ENCODE measurements around a stretch of chr2.

GRCh38 chr2:215407976-215408661 is 27.7 kb downstream of the FN1 start:
- RRBS: no CpG with 5 or more reads among the region's 8 CpGs

- RRBS: no CpG with 5 or more reads among the region's 3 CpGs
Observed at GRCh38 chr2:215431631-215432387, 4.1 kb downstream of the FN1 start.

DNA sequence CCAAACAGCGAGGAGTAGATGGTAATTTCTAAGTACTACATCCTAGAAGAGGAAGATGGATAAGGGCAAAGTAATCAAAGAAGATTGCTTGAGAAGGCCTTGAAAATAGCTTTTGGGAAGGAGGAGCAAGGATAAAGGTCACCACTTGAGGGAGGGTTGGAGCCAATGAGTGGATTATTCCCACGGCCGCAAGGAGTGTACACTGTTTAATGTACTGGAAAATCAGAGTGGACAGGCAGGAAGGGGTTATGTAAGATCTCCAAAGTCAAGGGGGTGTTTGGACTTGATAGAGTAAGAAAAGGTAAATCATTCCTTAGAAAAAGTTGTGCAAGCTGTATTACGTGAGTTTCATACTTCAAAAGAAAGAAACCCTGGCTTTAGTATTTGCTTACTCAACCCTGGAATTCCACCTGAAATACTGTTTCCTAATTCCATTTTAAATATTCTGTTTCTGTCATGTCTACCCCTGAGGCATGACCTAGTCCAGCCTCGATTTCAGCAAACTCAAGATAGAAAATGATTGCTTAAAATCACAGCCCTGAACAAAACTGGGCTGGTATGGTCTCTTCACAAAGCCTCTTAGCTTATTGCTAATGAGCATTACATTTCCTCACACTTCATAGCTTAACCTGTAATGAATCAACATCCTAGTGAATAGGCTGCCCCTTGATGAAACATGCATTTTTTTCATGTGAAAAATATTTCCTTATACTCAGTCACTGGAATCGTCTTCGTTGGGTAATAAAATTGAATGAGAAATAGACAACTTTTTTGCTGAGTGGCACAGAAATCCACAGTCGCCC is 1.1 kb downstream of the MREG start:
- RRBS: no CpG with 5 or more reads among the region's 8 CpGs

DNA sequence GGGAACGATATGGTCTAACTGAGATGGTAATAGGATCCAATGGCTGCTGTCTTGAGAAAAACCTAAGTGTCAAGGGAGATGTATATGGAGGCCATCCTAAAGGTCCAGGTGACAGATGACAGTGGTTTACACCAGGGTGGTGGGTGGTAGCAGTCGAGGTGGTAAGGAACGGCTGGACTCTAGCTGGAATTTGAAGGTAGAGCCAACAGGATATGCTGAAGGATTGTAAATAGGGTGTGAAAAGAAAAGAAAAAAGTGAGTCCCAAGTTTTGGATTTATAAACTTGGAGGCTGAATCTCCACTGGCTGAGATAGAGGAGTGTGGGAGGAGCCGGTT is 2.2 kb upstream of the MREG start:
- RRBS: no CpG with 5 or more reads among the region's 4 CpGs

DNA sequence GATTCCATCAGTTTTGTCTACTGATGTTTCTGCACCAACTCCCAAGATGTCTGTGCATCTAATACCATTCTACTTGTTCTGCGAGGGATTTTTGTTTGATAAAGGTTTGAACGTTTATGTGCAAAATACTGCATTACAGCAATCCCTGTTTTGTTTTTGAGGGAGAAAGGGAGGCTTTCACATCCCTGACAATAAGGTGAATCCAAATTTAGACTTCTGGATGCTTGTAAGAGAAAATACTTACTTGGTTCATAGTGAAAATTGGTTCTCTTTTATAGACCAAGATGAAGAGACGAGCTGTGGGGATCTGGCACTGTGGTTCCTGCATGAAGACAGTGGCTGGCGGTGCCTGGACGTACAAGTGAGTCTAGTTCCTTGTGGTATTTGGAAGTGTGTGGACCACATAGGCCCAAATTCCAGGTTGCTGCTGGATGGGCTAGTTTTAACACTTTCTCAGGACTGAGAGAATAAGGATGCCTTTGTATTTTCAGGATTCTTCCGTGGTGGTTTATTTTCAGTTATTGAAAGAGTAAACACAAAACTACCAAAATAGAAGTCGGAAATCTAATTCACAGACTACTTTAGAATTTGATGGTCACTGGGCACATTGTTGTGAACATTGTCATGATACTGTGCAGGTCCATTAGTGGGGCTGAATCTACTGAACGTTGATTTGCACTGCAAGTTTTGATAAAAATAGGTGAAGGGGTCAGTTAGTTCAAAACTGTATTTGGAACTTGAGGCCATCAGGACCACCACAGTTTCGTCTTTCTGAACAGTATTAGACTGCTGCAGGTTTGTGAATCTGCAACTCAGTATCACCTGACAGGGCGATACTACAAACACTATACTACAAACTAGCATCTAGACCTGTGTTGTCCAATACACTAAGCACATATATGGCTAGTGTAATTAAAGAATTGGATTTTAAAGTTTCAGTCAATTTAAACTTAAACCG is 1.3 kb downstream of the RPL37A start:
- RRBS: no CpG with 5 or more reads among the region's 11 CpGs

DNA sequence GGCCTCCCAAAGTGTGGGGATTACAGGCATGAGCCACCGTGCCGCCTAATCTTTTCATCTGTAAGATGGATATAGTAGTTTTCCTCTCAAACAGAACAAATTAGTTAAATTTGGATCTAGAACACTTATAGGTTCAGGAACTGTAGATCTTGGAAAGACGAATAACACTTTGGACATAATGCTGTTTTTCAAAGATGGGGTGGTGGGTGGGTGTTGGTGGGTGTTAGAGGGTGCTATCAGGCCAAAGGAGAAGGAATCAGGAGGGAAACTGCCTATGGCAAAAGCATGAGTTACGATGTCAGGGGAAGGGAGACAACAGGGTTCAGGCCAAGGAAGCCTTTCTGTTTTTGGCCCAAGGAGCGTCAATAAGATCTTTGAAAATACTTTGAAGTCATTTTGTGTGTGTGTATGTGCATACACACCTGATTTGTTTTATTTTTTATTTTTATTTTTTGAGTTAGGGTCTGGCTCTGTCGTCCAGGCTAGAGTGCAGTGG is 6.8 kb downstream of the RPL37A start:
- RRBS: no CpG with 5 or more reads among the region's 6 CpGs

- RRBS: no CpG with 5 or more reads among the region's 1 CpG
Observed at GRCh38 chr2:216571516-216571742, 61.8 kb upstream of the IGFBP2 start.

GRCh38 chr2:216643619-216644727 is 10.8 kb downstream of the IGFBP2 start:
- RRBS: 33% methylated on average over 1 of the region's 8 CpGs

DNA sequence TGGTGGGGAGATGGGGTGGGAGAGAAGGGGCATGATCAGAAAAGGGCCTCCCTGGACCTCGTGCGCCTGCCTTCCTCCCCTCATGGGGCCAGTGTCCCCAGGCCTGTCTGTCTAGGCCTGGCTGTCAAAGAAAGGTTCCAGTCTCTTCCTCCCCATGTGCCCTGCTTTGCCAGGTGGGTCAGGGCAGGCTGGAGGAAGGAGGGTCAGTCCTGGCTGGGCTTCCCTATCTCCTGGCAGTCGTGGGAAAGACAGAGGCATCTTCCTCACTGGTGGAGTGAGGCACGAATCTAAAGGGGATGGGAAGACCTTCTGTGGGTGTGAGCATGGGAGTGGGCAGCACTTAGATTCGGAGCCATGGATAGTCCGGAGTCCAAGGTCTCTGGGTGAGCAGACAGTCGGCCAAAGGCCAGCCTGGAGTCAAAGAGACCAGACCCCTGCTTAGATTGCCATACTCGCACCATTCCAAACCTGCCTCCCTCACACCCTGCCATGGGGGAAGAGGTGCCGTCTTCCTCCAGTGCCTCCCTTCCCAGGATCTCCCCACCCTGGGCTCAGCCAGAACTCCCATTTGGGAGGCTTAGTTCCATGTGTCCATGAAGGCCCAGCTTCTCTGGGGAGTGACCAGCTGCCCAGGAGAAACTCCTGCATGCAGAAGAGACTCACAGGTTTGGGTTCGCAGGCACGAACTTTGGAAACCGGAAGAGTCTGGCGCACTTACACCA is 21.9 kb downstream of the IGFBP5 start:
- RRBS: no CpG with 5 or more reads among the region's 13 CpGs

GRCh38 chr2:216810453-216810961 is 49.4 kb downstream of the TNP1 start:
- RRBS: 85% methylated on average over 1 of the region's 23 CpGs

- RRBS: no CpG with 5 or more reads among the region's 6 CpGs
Observed at GRCh38 chr2:216909419-216909967, 49.6 kb upstream of the TNP1 start.

DNA sequence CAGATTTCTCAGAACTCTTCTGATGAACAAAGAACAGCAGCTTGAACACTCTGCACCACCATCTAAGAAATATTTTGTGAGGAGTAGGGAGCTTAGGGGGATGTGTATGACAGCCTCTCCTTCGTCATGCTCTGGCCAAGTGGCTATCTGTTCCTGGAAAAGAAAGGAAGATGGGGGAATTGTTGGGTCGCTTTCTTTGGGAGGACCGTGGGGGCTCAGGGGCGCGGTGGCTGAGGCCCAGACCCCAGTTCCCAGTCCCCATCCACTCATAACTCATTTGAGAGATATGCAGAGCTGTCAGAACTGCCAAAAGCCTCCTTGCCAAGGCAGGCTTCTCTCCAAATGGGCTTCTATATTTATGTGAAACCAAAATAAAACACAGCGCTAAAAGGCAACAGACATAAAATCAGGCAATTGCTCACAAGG is 114.7 kb upstream of the TNP1 start:
- RRBS: no CpG with 5 or more reads among the region's 6 CpGs

DNA sequence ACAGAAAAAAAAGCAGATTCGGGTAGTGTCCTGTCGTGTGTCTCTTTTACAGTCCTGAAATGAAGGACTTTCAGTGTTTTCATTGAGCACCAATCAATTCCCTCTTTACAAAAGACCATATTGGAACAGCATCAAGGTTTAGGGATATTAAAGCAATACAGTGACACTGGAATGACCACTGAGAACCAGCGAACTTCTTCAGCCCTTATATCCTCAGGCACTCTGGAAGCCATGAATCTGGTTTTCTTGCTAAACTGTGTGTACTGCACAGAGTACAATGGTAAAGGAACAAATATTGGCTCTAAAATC is 450.3 kb upstream of the TNP1 start:
- RRBS: no CpG with 5 or more reads among the region's 3 CpGs

DNA sequence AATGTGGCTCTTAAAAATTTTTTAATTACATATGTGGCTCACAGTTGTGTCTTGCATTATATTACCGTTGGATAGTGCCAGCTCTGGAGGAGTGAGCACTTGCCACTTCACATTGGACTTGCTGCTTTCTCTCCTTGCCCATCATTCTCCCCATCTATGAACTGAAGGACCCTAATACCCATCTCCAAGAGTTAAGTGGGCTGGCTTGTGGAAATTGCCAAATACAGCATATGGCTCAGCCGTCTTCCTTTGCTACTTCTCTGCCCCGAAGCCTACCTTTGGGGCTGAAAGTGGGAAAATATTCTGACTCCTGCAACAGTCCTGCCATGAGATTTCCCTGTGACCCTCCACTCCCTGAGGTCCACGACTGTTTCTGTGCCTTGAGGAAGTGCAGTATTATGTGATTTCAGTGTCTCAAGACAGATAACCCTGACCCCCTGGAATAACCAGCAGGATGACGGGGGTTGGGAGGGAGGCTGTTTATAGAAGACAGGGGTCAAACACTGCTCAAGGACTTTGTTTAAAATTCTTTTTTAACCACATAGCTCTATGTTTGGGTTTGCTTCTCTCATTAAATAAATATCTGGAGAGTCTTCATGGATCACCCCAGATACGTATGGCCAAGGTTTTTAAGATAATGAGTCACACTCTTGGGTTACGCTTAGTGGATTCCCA is 523.6 kb upstream of the TNP1 start:
- RRBS: no CpG with 5 or more reads among the region's 7 CpGs

DNA sequence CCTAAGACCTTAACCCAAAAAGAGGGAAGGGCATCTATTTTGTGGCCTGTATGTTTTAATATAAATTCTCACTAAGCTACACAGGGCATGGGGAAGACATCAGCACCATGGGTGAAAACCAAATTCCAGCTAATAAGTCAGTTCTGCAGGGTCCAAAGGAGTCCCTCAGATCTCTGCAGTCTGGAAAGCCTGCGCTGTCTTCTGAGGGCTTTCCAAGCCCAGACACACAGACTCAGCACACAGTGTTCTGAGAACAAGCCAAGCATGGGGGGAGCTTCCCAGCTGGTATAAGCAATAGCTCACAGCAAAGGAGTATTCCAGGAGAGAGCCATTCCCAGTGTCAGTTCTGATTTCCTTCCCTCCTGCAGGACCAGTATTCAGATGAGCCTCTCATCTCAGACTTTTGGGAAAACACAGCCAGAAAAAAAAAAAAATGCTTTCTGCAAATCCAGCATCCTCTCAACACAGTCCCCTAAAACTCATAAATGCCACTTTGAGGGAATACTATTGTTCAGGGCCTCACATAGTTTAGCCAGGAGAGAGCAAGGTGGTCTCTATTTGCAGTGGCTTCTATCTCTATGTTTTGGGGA is 370.7 kb downstream of the TNS1 start:
- RRBS: no CpG with 5 or more reads among the region's 1 CpG

GRCh38 chr2:217707061-217707581 is 295.7 kb downstream of the TNS1 start:
- RRBS: no CpG with 5 or more reads among the region's 4 CpGs

- RRBS: no CpG with 5 or more reads among the region's 3 CpGs
Observed at GRCh38 chr2:217770297-217770859, 232.4 kb downstream of the TNS1 start.

DNA sequence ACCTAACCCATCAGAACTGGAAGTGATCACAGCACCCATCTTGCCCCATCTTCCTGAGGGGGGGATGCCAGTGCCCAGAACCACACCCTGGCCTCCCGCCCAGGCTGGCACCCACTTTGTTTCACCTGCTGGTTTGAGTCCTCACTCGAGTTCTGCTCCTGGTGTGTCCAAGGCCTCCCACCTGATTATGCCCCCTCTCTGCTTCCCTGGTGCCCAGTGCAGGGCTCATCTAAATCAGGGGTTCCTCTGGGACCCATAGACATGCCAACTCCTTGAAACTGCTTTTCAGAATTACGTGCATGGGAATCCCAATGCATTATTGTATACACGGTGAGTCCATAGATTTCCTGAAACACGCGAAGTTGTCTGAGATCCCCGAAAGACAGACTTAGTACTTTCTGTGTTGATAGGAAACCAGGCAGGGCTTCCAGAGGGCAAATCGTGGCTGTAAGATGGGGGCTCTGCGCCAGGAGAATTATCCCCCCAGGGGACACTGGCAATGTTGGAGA is 174.3 kb downstream of the TNS1 start:
- RRBS: no CpG with 5 or more reads among the region's 9 CpGs

GRCh38 chr2:217833916-217834712 is 168.7 kb downstream of the TNS1 start:
- RRBS: no CpG with 5 or more reads among the region's 3 CpGs